Camera-type eye (tissue), 1 donor: ENCODE measurements around a stretch of chr17.

- RAMPAGE, long total RNA, result no peak
Measured at GRCh38 chr17:12742041-12742630, 47.2 kb upstream of the ARHGAP44 start.

GRCh38 chr17:13562192-13562640, 39.5 kb downstream of the HS3ST3A1 start:
- RAMPAGE, long total RNA, result no peak

DNA sequence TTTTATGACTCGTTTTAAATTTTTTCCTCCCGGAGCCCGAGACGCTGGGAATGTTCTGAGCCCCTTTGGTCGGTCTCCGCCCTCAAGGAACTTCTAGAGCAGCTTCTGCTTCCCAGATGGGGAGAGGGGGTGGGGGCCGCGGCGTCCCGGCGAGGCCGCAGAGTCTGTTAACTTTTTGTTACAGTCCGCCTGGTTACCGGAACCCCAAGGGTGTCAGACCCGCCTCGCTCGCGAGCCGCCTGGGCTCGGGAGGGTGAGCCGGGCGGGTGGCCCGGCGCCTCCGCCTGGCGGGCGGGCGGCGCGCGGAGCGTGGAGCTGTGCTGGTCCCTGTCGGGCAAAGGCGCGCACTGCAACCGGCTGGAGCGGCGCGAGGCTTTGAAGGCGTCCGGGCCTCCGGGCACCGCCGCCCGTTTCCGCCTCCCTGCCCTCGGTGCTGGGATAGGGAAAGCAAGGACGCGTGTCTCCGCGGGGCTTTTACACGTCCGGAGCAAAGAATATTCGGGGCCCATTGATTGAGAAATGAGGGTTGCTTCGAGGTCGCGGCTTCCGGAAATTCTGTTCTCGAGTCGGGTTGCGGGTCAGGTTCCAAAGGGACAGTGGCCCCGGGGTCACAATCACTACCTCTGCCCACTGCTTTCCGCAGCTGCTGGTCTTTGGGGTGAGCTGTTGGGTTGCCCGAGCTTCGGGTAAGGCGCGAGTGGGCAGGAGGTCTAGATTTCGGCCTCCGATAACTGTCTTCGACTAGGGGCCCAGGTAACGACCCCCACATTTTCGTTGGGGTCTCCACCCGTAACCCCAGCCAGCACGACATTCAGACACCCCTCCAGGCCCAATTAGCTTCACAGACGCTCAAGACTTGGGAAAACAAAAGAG, 1.8 kb downstream of the HS3ST3B1 start:
- RAMPAGE, long total RNA, result no peak

DNA sequence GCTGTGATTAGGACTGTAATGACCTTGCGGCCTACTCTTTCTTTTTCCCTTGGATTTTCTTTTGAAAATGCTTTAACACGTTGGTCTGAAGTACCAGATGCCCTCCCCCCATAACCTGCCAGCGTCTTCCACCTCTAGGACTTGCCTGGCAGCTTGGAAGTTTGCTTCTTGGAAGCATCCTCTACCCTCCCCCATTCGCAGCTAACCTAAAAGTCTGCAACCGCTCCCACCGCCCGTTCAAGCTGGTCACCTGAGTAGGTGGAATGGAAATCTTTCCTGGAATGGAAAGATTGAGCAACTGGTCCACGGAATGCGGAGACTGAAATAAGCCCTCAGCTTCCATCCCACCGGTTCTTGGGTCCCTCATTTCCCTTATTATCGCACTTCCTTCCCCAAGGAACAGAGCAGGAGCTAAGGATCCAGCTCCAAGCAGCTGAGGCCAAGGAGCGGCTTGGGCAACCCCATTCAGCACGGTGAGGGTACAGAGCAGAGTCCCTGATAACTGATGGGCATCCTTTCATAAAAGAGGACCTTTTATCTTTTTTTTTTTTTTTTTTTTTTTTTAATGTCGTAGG, 31.5 kb downstream of the HS3ST3B1 start:
- RAMPAGE, long total RNA, result no peak

DNA sequence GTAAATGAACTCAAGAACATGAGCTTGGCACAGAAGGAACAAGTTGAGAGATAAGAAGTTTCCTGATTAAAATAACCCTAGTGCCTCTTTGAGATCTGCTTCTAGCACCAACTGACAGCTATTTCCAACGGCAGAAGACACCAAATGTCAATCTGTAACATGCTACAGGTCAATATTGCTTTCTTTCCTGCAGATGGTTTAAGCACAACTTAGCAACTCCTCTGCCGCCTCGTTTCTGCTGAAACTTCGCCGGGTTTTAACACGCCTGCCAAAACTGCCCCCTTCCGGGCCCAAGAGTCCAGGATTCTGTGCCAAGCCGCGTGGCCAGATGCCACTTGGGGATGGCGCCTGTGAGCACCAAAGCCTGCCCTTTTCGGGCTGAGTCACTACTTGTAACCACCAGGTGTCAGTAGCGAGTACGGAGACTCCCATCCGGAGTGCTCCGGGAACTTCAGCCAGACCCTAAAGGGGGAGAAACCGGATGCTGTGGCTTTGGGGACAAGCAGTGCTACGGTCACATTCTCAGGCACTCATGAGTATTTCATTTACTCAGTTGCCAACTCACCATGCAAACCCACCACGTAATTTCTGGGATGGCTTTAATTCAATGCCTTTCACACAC, 7.9 kb downstream of the PMP22 start:
- RAMPAGE, long total RNA, result no peak

GRCh38 chr17:15488225-15489129, 21.1 kb upstream of the CDRT4 start:
- RAMPAGE, long total RNA, result no peak

DNA sequence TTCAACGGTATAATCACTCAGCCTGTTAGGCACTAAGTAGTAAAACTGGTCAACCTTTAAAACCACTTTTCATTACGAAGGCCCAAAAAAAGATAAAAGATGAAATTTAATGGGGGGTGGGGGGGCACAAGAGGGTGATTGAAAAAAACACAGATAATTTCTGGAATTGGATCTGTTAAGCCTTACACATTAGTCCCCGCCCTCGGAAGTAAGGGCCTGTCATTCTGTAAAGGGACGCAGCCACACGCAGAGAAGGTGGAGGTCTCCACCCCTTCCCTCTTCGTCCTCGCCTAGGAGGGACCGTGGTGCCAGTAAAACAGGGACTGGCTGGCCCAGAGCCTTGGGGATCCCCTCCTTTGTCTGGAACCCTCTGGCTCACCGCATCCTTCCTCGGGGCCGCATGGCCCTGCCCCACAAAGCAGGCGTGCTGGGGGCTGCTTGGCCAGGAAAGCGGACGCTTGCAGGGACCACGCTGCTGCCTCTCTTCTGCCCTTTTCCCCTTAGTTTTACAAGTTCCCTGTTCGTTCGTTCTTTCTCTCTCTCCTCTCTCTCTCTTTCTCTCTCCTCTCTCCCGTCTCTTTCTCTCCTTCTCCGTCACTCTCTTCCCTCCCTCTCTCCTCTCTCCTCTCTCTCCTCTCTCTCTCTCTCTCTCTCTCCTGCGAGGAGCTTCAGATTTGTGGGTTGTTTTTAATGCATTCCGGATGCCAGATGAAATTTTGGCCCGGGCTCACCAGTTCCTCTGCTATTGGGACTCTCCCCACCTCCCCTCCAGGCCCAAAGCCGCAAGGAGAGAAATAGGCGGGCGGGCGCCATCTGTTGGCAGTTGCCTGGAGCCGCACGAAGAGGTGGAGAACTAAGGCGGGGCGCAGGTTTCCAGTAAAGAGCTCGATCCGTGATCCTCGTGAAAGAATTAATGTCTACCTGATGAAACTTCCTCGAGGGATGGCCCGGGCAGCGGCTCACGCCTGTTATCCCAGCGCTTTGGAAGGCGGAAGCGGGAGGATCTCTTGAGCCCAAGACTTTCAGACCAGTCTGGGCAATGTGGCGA, 35.1 kb upstream of the CDRT4 start:
- RAMPAGE, long total RNA, result no peak

- RAMPAGE, long total RNA, result no peak
Measured at GRCh38 chr17:15512945-15513387, 45.5 kb upstream of the CDRT4 start.

DNA sequence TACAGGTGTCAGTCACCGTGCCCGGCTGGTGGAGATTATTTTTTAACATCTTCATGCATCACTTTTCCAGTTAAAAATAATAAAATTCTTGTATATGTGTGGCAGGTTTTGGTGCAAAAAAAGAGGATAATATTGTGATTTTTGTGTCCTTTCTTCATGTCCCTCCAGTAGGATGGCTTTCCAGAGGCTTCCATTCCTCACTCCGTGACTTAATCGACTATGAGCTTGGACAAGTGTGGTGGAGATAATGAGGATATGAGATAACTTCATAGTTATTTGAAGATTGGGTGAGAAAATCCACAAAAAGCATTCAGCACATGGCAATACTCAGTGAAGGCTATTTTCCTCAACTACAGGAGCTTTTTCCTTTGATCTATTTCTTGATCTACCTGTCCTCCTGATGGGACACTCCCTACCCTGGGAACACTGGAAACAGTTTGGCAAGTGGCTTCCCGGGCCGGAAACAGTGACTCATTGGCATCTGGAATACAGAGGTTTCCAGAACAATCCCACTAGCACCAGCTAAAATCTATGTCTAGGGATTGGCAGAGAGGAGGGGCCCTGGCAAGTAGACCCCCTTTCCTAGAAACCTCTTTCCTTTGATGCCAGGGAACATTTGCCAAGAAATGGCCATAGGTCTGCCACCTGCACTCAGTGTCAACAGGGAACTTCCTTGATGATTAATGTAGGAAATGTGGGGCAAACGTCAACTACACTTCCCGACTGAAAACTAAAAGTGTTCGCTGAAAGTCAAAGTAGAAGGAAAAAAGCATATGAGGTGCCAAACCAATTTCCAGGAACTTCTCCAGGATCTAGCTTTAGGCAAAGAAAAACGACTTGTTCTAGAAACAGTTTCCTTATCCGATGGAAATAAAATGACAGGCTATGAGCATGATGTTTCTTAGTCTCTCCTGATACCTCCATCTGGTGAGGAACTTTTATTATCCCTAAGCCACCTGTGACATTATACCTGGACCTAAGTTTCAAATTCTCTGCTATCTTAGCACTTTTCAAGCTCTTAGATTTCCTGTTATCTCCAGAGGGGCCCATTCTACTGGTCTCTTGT, 30.4 kb upstream of the FBXW10B start:
- RAMPAGE, long total RNA, result no peak

DNA sequence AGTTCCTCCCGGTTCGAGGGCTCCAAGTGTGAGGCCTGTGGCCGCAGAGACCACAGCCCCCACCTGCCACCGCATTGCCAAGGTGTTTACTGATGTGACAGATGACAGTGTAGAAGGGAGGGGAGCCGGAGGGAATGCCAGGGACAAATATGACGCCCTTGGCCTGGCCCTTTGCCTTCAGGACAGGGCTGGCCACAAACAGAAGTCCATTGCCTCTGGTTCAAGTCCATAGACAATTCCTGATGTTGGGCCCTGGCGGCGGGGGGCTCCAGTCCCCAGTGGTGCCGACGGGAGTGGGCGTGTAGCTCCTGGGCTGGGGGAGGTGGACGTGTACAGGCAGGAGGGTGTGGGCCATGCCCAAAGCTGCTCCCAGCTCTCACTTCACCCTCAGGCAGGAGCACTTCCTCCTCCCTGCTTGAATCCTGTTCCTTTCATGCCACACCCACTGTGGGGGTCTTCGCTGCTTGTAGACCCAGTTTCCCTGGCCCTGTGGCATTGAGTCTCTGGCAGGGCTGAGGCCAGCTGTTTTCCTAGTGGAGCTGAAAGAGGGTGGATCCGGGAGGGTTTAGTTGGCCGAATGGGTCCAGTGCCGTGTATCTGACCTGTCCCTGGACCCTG, 3.3 kb downstream of the ADORA2B start:
- RAMPAGE, long total RNA, result no peak

DNA sequence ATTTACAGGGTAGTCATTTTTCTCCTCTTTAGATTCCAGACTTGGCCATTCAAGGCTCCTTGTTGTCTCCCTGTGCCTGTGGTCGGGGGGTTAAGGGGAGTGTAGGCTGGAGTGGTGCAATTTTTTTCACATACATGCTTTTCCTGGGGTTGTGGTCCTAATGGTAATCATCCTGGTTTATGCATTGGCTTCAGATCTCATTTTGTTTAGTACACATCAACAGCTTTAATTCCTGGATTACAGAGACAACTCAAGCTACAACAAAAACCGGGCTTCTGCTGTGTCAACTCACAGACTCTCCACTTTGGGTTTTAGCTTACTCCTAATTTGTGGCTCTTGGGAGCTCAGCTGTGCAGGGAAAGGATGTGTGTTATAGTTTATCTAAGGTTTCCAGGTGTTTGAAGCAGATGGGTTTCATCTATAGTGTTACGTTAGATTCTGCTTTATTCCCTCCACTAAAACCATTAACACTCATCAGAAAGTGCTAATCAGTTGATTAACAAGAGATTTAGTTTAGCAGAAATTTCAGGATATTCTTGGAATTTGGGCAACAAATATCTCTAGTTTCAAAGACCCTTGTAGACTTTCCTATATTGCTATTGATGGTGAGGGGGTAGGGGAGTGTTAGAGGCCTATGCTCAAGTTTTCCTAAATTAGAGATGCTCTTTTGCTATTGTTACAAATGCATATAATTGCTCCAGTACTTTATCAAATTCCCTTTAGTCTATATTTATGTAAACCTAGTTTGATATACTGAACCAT, 22.5 kb downstream of the TTC19 start:
- RAMPAGE, long total RNA, result no peak

- RAMPAGE, long total RNA, result no peak
Measured at GRCh38 chr17:16044509-16045014, 44.9 kb downstream of the TTC19 start.

- RAMPAGE, long total RNA, result no peak
Measured at GRCh38 chr17:16064343-16064674, 64.7 kb downstream of the TTC19 start.

- RAMPAGE, long total RNA, result no peak
Measured at GRCh38 chr17:16122603-16123136, 92.7 kb downstream of the NCOR1 start.

- RAMPAGE, long total RNA, result no peak
Measured at GRCh38 chr17:16137127-16137570, 78.2 kb downstream of the NCOR1 start.

- RAMPAGE, long total RNA, result no peak
Measured at GRCh38 chr17:16478658-16479159, 13.3 kb downstream of the LRRC75A start.

- RAMPAGE, long total RNA, result no peak
Measured at GRCh38 chr17:16988707-16989359, 16.9 kb upstream of the TNFRSF13B start.

- RAMPAGE, long total RNA, result no peak
Measured at GRCh38 chr17:17044935-17045611, 2.8 kb downstream of the MPRIP start.

DNA sequence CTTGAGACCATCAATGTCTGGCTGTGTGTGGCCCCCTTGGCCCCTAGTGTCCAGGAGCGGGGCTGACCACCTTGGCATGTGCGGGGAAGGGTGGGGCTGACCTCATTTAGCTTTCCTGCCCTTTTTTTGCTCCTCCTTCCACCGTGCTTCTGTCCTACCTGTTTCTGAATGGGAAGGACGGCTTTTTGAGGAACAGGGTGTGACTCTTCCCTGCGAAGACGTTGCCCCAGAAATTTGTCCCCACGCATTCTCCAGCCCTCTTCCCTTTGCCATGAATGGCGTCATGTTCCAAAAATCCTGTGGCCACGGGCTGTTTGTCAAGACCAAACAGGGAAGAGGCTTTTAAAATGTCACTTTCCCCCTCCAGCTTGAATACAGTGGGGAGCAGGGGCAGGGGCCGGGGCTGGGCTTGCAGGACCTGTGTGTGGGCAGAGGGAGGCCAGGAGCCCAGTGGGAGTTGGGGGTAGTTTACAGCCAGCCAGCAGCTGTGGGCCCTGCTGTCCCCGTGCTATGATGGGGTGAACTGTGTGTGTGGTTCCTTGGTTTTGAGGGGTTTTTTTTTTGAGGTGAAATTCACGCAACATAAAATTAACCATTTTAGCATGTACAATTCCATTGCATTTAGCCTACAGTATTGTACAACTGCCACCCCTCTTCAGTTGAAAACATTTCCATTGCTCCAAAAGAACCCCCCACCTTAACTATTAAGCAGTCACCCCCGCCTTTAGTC, 14.0 kb downstream of the MPRIP start:
- RAMPAGE, long total RNA, result no peak

DNA sequence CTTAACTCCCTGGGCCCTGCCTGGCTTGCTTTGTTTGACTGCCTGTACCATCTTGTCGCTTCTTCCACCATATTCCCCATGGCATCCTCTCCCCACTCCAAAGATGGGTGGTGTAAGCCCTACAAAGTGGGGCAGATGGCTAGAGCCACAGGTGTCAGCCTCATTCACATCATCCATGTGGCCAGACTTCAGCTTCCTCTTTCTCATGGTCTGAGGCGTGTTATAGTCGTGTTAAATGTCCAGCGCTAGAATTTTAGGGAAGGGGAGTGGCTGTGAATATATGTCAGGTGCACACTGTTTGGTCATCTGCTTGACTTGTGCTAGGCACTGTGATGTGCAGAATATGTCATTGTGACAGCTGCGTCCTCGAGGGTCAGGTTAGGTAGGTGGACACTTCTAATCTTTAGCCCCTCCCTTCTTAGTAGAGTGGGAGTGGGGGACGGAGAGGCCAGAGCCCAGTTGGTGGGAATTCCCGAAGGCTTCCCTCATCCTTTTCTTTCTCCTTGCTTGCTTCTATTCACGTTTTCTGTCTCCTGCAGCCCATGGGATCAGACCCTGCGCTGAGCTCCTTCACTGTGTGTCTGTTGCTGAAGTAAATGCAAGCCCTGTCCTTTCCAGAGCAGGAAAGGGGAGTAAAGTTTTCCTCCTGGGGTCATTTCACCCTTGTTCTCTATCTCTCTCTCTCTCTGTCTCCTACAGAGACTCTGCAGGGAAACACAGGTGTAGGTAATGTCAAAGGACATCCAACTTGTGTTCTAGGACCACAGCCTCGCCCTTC, 50.0 kb downstream of the MPRIP start:
- RAMPAGE, long total RNA, result no peak